K562 (cell line): ENCODE measurements around the genes S100A8, S100A13 and JTB.

- RAMPAGE, long total RNA, result no peak
- RRBS, result no CpG with 5 or more reads among the region's 16 CpGs
PRO-cap:
- standard, result no peak
- CoPRO, capped RNA only, 2 experiments, result no peak in any of the 2 experiments
- CoPRO, capped and uncapped RNA, 2 experiments, result no peak in any of the 2 experiments
- CoPRO, uncapped RNA only, 2 experiments, result no peak in any of the 2 experiments
CAGE:
- cytosol, long polyA plus RNA, result no peak
- long polyA plus RNA, result no peak
- nucleolus, long total RNA, result no peak
- nucleus, long polyA plus RNA, result no peak
Measured at GRCh38 chr1:153390351-153391424, at the start of gene S100A8. Gene S100A8, minus strand, starts transcription at chr1:153391073.

DNA sequence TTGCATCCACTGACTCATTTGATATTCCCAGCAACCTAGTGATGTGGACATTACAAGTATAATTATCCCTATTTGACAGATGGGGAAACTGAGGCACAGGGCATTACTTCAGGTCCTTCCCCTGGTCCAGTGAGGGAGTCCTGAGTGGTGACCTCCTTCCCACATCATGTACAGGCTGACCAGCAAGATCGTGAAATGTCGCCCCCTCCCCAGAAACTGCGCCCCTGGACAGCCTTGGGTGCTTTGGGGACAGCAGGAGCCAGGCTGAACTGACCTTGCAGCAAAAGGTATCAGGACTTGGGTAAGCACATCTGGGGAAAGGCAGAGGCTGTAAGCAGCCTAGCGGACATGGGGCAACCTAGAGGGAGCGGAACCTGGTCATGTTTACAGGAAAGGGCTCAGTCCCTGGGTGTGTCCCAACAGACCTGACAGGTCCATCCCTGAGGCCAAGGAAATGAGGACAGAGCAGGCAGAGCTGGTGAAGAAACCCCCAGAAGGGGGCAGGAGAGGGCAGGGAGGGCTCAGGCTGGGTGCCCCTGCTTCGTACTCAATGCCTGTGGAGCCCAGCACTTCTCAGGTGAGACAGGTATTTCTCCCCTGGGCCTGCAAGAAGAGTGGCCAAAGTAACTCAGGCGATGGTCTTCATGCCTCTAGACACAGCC, 3.0 kb upstream of the S100A8 start:
- RAMPAGE, long total RNA, result no peak
- RRBS, result no CpG with 5 or more reads among the region's 7 CpGs
PRO-cap:
- standard, result no peak
- CoPRO, capped RNA only, 2 experiments, result no peak in any of the 2 experiments
- CoPRO, capped and uncapped RNA, 2 experiments, result no peak in any of the 2 experiments
- CoPRO, uncapped RNA only, 2 experiments, result no peak in any of the 2 experiments
CAGE:
- cytosol, long polyA plus RNA, result no peak
- long polyA plus RNA, result no peak
- nucleolus, long total RNA, result no peak
- nucleus, long polyA plus RNA, result no peak

- RAMPAGE, long total RNA, result no peak
- RRBS, result no CpG with 5 or more reads among the region's 14 CpGs
PRO-cap:
- standard, result no peak
- CoPRO, capped RNA only, 2 experiments, result no peak in any of the 2 experiments
- CoPRO, capped and uncapped RNA, 2 experiments, result no peak in any of the 2 experiments
- CoPRO, uncapped RNA only, 2 experiments, result no peak in any of the 2 experiments
CAGE:
- cytosol, long polyA plus RNA, result no peak
- long polyA plus RNA, result no peak
- nucleolus, long total RNA, result no peak
- nucleus, long polyA plus RNA, result no peak
Measured at GRCh38 chr1:153466124-153466806, 5.8 kb upstream of the S100A7 start.

GRCh38 chr1:153493630-153494151, 33.2 kb upstream of the S100A7 start:
- RAMPAGE, long total RNA, result no peak
- RRBS, result no CpG with 5 or more reads among the region's 3 CpGs
PRO-cap:
- standard, result no peak
- CoPRO, capped RNA only, 2 experiments, result no peak in any of the 2 experiments
- CoPRO, capped and uncapped RNA, 2 experiments, result no peak in any of the 2 experiments
- CoPRO, uncapped RNA only, 2 experiments, result no peak in any of the 2 experiments
CAGE:
- cytosol, long polyA plus RNA, result no peak
- long polyA plus RNA, result no peak
- nucleolus, long total RNA, result no peak
- nucleus, long polyA plus RNA, result no peak

GRCh38 chr1:153566125-153566999, 718 bp upstream of the S100A2 start:
- RAMPAGE, long total RNA, result no peak
- RRBS, result 7% methylated on average over 2 of the region's 11 CpGs
PRO-cap:
- standard, result bidirectional peak, plus-strand start at chr1:153566782, minus-strand start at chr1:153566615
- CoPRO, capped RNA only, 2 experiments, result peak in 2 of 2 experiments; most common plus-strand start chr1:153566782 (in 2); most common minus-strand start chr1:153566591 (in 2)
- CoPRO, capped and uncapped RNA, 2 experiments, result peak in 1 of 2 experiments; most common plus-strand start chr1:153566782 (in 1); most common minus-strand start chr1:153566591 (in 1)
- CoPRO, uncapped RNA only, 2 experiments, result no peak in any of the 2 experiments
CAGE:
- cytosol, long polyA plus RNA, result no peak
- long polyA plus RNA, result start-site peak on the minus strand at chr1:153566877-153566914, 8 and 7 reads in 2 replicates
- nucleolus, long total RNA, result no peak
- nucleus, long polyA plus RNA, result no peak

DNA sequence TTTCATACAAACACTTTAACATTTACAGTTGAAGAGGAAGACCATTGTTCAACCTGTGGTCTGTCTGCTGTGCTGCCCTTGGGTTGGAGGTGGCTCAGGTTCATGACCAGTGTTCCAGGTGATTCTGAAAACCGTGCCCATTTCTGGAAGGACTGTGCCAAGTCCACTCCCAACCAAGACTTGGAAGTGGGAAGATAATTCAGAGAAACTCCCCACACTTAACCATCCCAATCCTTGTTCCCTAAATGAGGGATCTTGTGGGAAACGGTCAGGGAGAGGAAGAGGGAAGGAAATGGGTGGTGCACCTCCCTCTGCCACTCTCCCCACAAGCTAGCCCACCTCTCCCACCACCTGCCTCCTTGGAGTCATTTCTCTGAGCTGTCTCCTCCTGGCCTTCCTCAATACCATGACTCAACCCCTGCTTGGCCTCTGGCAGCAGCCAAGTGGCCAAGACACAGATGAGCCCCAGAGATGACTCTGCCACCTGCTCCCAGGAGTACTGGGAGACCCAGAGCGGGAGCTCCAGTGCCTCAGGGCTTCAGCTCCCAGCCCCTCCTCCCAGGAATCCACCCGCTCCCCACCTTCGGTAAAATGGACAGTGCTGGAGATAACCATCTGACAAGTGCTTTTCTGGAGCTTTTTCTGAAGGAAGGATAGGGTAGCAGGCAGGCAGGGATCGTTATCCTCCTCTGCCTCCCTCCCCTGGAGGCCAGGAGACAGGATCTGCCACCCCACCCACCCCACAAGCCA, 2.7 kb downstream of the S100A16 start:
- RAMPAGE, long total RNA, result no peak
- RRBS, result no CpG with 5 or more reads among the region's 6 CpGs
PRO-cap:
- standard, result no peak
- CoPRO, capped RNA only, 2 experiments, result no peak in any of the 2 experiments
- CoPRO, capped and uncapped RNA, 2 experiments, result no peak in any of the 2 experiments
- CoPRO, uncapped RNA only, 2 experiments, result no peak in any of the 2 experiments
CAGE:
- cytosol, long polyA plus RNA, result no peak
- long polyA plus RNA, result no peak
- nucleolus, long total RNA, result no peak
- nucleus, long polyA plus RNA, result no peak

DNA sequence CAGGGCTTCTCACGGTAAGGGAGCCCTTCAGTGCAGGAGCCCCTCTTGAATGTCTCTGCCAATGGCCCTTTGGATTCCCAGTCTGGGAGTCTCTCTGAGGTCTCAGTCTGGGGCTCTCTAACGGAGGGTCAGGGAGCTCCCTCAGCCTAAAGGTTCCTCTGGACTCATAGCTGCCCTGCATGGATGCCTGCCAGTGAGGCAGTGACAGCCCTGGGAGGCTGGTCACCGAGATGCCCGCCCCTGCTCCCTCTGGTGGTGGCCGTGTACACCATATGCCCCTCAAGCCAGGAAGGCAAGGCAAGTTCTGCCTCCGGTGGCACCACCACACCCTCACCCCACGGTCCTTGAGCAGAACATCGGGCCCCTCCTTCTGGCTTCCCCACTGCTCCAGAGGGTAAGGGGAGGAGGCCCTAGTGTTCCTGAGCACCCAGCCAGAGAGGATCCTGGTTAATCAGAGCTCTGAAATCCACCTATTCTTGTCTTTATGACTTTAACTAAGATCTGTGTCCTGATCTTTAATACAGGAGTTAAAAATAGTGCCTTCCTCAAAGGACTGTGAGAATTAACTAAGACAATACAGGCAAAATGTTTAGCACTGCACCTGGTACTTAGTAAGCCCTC, 1.5 kb upstream of the S100A14 start:
- RAMPAGE, long total RNA, result no peak
- RRBS, result no CpG with 5 or more reads among the region's 8 CpGs
PRO-cap:
- standard, result no peak
- CoPRO, capped RNA only, 2 experiments, result no peak in any of the 2 experiments
- CoPRO, capped and uncapped RNA, 2 experiments, result no peak in any of the 2 experiments
- CoPRO, uncapped RNA only, 2 experiments, result peak in 2 of 2 experiments; most common minus-strand start position 564 of the sequence (in 2)
CAGE:
- cytosol, long polyA plus RNA, result no peak
- long polyA plus RNA, result no peak
- nucleolus, long total RNA, result no peak
- nucleus, long polyA plus RNA, result no peak

DNA sequence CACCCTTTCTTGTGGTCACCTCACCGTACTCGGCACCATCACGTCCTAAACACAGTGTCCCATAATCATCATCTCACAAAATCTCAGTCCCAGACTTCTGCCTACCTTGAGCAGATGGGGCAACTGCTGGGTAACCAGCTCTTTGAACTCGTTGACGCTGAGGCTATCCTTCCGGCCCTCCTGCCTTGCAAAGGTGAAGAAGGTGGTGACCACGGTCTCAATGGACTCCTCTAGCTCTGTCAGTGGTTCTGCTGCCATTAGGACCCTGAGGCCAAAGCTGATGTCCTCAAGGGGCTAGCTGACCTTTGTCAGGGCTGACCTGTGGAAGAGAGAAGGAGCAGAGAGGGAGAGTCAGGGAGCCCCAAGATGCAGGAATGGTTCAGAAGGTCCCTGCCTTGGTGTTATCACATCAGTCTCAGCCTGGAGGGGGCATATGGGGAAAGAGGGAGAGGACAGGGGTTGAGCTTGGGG, 1.1 kb downstream of the S100A13 start:
- RAMPAGE, long total RNA, result no peak
- RRBS, result no CpG with 5 or more reads among the region's 7 CpGs
PRO-cap:
- standard, result no peak
- CoPRO, capped RNA only, 2 experiments, result no peak in any of the 2 experiments
- CoPRO, capped and uncapped RNA, 2 experiments, result no peak in any of the 2 experiments
- CoPRO, uncapped RNA only, 2 experiments, result no peak in any of the 2 experiments
CAGE:
- cytosol, long polyA plus RNA, result no peak
- long polyA plus RNA, result no peak
- nucleolus, long total RNA, result no peak
- nucleus, long polyA plus RNA, result no peak

DNA sequence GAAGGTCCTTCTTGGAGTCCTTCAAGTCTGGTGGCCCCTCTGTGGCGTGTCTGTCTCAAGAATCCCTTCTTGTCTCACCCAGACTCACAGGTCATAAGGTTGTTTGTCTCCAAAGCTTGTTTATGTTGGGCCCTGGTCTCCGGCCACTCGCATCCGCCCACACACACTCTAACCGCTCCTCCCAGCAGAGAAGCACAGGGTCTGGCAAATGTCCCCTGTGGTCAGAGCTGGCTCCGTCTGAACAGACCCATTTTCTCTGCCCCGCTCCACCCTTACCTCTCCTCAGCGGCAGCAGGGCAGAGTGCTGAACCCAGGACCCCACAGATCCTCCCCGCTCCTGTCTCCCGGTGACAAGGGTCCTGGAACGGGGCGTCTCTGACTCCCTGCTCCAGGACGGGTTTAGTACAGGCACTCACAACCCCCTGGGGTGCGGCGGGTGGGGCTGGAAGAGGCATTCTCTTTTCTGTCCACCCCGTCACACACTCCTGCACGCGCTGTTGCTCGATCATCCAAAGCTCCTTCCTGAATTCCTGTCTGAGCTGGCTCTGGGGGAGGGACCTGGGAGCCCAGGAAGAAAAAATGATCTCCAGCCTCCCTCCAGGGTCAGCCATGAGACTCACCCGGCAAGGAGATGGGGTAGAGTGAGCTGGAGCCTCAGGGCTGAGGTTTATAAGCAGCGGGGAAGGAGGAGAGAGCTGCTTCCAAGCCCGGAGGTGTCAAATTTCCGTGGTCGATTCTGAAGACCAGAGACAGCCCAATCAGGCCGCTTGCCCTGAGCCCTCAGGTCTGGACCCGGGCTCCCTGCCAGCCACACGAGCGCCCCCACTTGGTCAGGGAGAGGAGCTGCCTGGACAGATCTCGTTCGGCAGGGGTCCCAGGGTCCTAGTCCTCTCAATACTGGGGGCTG, at the start of gene S100A13:
Gene S100A13, minus strand, starts transcription at position 643 of the 907 bp plus-strand sequence.
- RAMPAGE, long total RNA, result start-site peak on the minus strand centred at position 679 of the sequence, 73 bp wide, 136 and 24 reads in 2 replicates
- RRBS, result 2% methylated on average over 7 of the region's 30 CpGs
PRO-cap:
- standard, result bidirectional peak, plus-strand start at position 187 of the sequence, minus-strand start at position 95 of the sequence; bidirectional peak, plus-strand start at position 454 of the sequence, minus-strand start at position 377 of the sequence; bidirectional peak, plus-strand start at position 825 of the sequence, minus-strand start at position 643 of the sequence
- CoPRO, capped RNA only, 2 experiments, result peak in 2 of 2 experiments; most common plus-strand start position 187 of the sequence (in 2); most common minus-strand start position 643 of the sequence (in 2)
- CoPRO, capped and uncapped RNA, 2 experiments, result peak in 2 of 2 experiments; most common plus-strand start position 187 of the sequence (in 1); most common minus-strand start position 643 of the sequence (in 2)
- CoPRO, uncapped RNA only, 2 experiments, result peak in 1 of 2 experiments; most common plus-strand start position 838 of the sequence (in 1); most common minus-strand start position 643 of the sequence (in 1)
CAGE:
- cytosol, long polyA plus RNA, result start-site peak on the minus strand centred at position 382 of the sequence, 99 bp wide, 16 and 44 reads in 2 replicates; start-site peak on the minus strand centred at position 705 of the sequence, 116 bp wide, 242 and 379 reads in 2 replicates
- long polyA plus RNA, result start-site peak on the minus strand centred at position 686 of the sequence, 88 bp wide, 774 and 1,204 reads in 2 replicates
- nucleolus, long total RNA, result no peak
- nucleus, long polyA plus RNA, result start-site peak on the minus strand centred at position 718 of the sequence, 153 bp wide, 771 and 419 reads in 2 replicates

GRCh38 chr1:153629974-153630383, 1.7 kb downstream of the S100A1 start:
- RAMPAGE, long total RNA, result no peak
- RRBS, result no CpG with 5 or more reads among the region's 1 CpG
PRO-cap:
- standard, result no peak
- CoPRO, capped RNA only, 2 experiments, result no peak in any of the 2 experiments
- CoPRO, capped and uncapped RNA, 2 experiments, result no peak in any of the 2 experiments
- CoPRO, uncapped RNA only, 2 experiments, result no peak in any of the 2 experiments
CAGE:
- cytosol, long polyA plus RNA, result no peak
- long polyA plus RNA, result no peak
- nucleolus, long total RNA, result no peak
- nucleus, long polyA plus RNA, result no peak

DNA sequence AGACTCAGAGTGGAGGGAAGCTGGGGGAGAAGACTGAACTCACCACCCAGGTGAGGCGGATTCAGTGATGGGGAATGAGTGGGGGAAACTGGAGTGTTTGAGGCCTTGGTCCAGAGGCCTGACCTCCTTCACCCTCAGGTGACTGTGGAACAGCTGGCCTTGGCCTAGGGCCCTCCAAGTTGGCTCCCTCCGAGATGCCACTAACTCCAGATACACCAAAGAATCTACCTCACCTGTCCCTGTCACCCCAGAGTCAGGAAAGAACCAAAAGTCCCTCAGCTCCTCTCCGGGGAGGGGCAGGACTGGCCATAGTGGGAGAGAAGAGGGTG, 27.3 kb downstream of the SLC27A3 start:
- RAMPAGE, long total RNA, result no peak
- RRBS, result no CpG with 5 or more reads among the region's 3 CpGs
PRO-cap:
- standard, result no peak
- CoPRO, capped RNA only, 2 experiments, result no peak in any of the 2 experiments
- CoPRO, capped and uncapped RNA, 2 experiments, result no peak in any of the 2 experiments
- CoPRO, uncapped RNA only, 2 experiments, result no peak in any of the 2 experiments
CAGE:
- cytosol, long polyA plus RNA, result no peak
- long polyA plus RNA, result no peak
- nucleolus, long total RNA, result no peak
- nucleus, long polyA plus RNA, result no peak

GRCh38 chr1:153805233-153805816, 30.1 kb downstream of the SLC27A3 start:
- RAMPAGE, long total RNA, result no peak
- RRBS, result no CpG with 5 or more reads among the region's 5 CpGs
PRO-cap:
- standard, result no peak
- CoPRO, capped RNA only, 2 experiments, result no peak in any of the 2 experiments
- CoPRO, capped and uncapped RNA, 2 experiments, result no peak in any of the 2 experiments
- CoPRO, uncapped RNA only, 2 experiments, result peak in 1 of 2 experiments; most common plus-strand start chr1:153805573 (in 1); most common minus-strand start chr1:153805363 (in 1)
CAGE:
- cytosol, long polyA plus RNA, result no peak
- long polyA plus RNA, result no peak
- nucleolus, long total RNA, result no peak
- nucleus, long polyA plus RNA, result no peak

DNA sequence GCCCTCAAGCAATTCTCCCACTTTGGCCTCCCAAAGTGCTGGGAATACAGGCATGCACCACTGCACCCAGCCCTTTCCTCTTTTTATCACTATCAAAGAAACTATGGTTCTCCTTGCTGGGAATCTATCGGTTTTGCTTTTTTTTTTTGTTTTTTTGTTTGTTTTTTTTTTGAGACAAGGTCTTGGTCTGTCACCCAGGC, 48.3 kb downstream of the SLC27A3 start:
- RAMPAGE, long total RNA, result no peak
- RRBS, result no CpG with 5 or more reads among the region's 1 CpG
PRO-cap:
- standard, result no peak
- CoPRO, capped RNA only, 2 experiments, result no peak in any of the 2 experiments
- CoPRO, capped and uncapped RNA, 2 experiments, result no peak in any of the 2 experiments
- CoPRO, uncapped RNA only, 2 experiments, result no peak in any of the 2 experiments
CAGE:
- cytosol, long polyA plus RNA, result no peak
- long polyA plus RNA, result no peak
- nucleolus, long total RNA, result no peak
- nucleus, long polyA plus RNA, result no peak

DNA sequence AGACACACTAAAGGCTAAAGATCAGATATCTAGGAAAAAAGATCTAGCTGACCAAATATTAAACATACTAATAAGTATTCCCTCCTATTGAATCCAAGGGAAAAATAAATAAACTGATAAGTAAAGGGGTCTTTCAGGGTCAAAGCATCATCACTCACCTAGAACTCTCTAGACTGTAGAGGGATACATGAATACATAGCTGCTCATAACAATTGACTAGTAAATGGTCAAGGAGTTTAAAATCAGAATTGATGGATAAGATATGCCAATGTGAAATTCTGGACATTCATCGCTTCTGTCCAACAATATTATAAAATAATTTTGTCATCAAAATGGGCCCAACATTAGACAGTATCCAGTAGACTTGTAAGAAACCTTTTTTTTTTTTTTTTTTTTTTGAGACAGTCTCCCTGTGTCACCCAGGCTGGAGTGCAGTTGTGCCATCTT, 30.4 kb downstream of the GATAD2B start:
- RAMPAGE, long total RNA, result no peak
- RRBS, result no CpG with 5 or more reads among the region's 1 CpG
PRO-cap:
- standard, result no peak
- CoPRO, capped RNA only, 2 experiments, result no peak in any of the 2 experiments
- CoPRO, capped and uncapped RNA, 2 experiments, result no peak in any of the 2 experiments
- CoPRO, uncapped RNA only, 2 experiments, result no peak in any of the 2 experiments
CAGE:
- cytosol, long polyA plus RNA, result no peak
- long polyA plus RNA, result no peak
- nucleolus, long total RNA, result no peak
- nucleus, long polyA plus RNA, result no peak

DNA sequence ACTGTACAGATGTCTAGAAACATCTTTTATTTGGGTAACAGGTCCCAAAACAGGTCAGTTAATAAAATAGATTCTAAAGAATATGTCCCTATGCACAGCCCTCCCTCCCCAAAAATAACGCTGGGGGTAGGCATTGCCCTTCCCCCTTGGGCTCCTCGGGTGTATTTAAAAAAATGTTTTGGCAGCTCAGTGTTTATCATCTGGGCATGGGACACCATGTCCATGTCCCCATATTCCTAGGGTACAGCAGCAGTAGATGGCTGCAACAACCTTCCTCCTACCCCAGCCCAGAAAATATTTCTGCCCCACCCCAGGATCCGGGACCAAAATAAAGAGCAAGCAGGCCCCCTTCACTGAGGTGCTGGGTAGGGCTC, 675 bp upstream of the CRTC2 start:
- RAMPAGE, long total RNA, result no peak
- RRBS, result no CpG with 5 or more reads among the region's 3 CpGs
PRO-cap:
- standard, result no peak
- CoPRO, capped RNA only, 2 experiments, result no peak in any of the 2 experiments
- CoPRO, capped and uncapped RNA, 2 experiments, result no peak in any of the 2 experiments
- CoPRO, uncapped RNA only, 2 experiments, result peak in 1 of 2 experiments; most common minus-strand start position 167 of the sequence (in 1)
CAGE:
- cytosol, long polyA plus RNA, result no peak
- long polyA plus RNA, result no peak
- nucleolus, long total RNA, result no peak
- nucleus, long polyA plus RNA, result start-site peak on the minus strand centred at position 95 of the sequence, 100 bp wide, 19 and 27 reads in 2 replicates

- RAMPAGE, long total RNA, result start-site peak on the plus strand at chr1:153977740-153977751, 25 and 13 reads in 2 replicates
- RRBS, result no CpG with 5 or more reads among the region's 50 CpGs
PRO-cap:
- standard, result bidirectional peak, plus-strand start at chr1:153977745, minus-strand start at chr1:153977674; bidirectional peak, plus-strand start at chr1:153977960, minus-strand start at chr1:153977903
- CoPRO, capped RNA only, 2 experiments, result peak in 2 of 2 experiments; most common plus-strand start chr1:153977754 (in 2); most common minus-strand start chr1:153977658 (in 2)
- CoPRO, capped and uncapped RNA, 2 experiments, result peak in 2 of 2 experiments; most common plus-strand start chr1:153977745 (in 2); most common minus-strand start chr1:153977658 (in 2)
- CoPRO, uncapped RNA only, 2 experiments, result peak in 2 of 2 experiments; most common plus-strand start chr1:153977730 (in 1); most common minus-strand start chr1:153977703 (in 1)
CAGE:
- cytosol, long polyA plus RNA, result start-site peak on the minus strand at chr1:153977607-153977691, 2,297 and 1,617 reads in 2 replicates
- long polyA plus RNA, result start-site peak on the minus strand at chr1:153977595-153977711, 442 and 2,472 reads in 2 replicates
- nucleolus, long total RNA, result no peak
- nucleus, long polyA plus RNA, result start-site peak on the minus strand at chr1:153977600-153977697, 2,412 and 1,218 reads in 2 replicates; start-site peak on the plus strand at chr1:153977740-153977747, 21 and 18 reads in 2 replicates
Measured at GRCh38 chr1:153977545-153978229, at the start of gene JTB. Gene JTB, minus strand, starts transcription at chr1:153977674.

DNA sequence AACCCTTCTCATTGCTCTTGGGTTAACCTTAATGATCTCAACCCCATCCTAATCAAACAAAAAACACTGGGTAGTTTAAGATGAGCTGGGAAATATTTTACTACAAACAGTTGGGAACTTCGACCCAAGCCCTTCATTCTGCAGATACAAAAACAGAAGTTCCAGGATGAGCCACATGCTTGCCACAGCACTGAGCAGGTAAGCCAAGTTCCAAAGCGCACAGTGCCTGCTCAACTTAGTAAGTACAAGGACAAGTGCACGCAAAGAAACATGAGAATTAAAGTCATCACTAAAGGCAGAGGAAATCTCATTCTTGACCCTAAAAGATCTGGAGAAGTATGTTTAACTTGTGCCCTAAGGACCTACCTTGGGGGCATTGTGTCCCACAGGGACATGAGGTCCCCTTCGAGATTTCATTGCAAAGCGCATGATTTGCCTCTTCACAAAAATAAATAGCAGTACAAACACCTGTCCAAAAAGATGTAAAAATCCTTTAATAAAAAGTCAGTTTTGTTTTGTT, 860 bp downstream of the C1orf43 start:
- RAMPAGE, long total RNA, result no peak
- RRBS, result no CpG with 5 or more reads among the region's 5 CpGs
PRO-cap:
- standard, result no peak
- CoPRO, capped RNA only, 2 experiments, result no peak in any of the 2 experiments
- CoPRO, capped and uncapped RNA, 2 experiments, result no peak in any of the 2 experiments
- CoPRO, uncapped RNA only, 2 experiments, result no peak in any of the 2 experiments
CAGE:
- cytosol, long polyA plus RNA, result no peak
- long polyA plus RNA, result no peak
- nucleolus, long total RNA, result no peak
- nucleus, long polyA plus RNA, result no peak

DNA sequence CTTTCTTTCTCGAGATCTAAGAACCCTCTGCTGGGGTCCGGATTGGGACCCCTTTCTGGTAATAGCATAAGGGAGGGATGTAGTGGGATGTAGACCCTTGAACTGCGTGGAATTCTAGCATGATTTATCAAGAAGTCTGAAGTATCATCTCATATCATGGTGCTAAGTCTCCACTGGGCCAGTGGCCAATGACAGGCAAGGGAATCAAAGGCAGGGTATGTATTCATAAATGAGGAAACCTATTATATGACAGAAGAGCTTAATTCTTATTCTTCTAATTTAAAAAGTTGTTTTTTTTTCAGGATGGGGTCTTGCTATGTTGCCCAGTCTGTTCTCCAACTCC, 34.8 kb downstream of the ATP8B2 start:
- RAMPAGE, long total RNA, result no peak
- RRBS, result no CpG with 5 or more reads among the region's 3 CpGs
PRO-cap:
- standard, result no peak
- CoPRO, capped RNA only, 2 experiments, result no peak in any of the 2 experiments
- CoPRO, capped and uncapped RNA, 2 experiments, result no peak in any of the 2 experiments
- CoPRO, uncapped RNA only, 2 experiments, result no peak in any of the 2 experiments
CAGE:
- cytosol, long polyA plus RNA, result no peak
- long polyA plus RNA, result no peak
- nucleolus, long total RNA, result no peak
- nucleus, long polyA plus RNA, result no peak